ENCODE results near the genes CFAP20 and PRSS54.

GRCh38 chr16:57684242-57685063 lies 10.2 kb upstream of the DRC7 start:
- PRO-cap, result no peak

- PRO-cap, result no peak
Observed at GRCh38 chr16:57785318-57786456, 16.6 kb downstream of the KIFC3 start.

DNA sequence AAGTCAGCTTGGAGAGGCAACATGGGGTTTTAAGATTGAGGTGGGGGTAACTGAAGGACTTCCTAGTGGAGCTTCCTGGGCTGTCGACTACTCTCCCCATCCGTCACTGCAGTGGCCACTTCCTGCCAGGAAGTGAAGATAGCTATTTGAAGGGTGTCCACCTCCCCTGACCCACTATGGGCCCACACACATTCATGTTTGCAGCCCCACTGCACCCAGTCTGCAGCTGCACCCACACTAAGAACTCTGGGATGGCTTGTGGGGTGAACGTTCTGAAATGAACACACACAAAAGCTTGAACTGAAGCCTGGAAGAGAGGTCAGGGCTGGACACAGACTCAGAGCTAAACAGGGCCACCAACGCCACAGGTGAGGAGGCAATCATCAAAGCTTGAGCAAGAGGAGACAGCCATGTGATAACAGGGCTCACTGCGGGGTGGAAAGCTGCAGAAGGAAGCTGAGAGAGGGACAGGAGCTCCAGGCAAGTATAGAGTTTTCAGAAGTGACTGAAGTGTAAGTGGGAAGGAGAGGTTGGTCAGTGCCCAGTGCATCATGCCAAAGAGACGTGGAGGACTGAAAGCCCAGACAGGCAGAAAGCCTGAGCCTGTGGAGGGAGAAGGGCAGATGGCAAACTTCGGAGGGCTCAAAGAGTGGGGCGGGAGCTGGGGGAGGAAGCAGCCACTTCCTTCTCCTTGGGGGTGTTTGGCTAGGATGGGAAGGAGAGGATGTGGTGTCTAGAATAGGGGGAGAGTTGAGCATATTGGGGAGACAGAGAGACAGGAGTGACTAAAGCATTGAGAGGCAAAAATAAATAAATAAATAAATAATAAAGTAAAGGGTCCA lies 2.8 kb downstream of the KIFC3 start:
- PRO-cap, result bidirectional peak, plus-strand start at position 645 of the sequence, minus-strand start at position 488 of the sequence

GRCh38 chr16:57891928-57892275 lies 79.0 kb downstream of the CNGB1 start:
- PRO-cap, result no peak

- PRO-cap, result bidirectional peak, plus-strand start at chr16:57892960, minus-strand start at chr16:57892644
Observed at GRCh38 chr16:57892355-57893079, 78.4 kb downstream of the CNGB1 start.

DNA sequence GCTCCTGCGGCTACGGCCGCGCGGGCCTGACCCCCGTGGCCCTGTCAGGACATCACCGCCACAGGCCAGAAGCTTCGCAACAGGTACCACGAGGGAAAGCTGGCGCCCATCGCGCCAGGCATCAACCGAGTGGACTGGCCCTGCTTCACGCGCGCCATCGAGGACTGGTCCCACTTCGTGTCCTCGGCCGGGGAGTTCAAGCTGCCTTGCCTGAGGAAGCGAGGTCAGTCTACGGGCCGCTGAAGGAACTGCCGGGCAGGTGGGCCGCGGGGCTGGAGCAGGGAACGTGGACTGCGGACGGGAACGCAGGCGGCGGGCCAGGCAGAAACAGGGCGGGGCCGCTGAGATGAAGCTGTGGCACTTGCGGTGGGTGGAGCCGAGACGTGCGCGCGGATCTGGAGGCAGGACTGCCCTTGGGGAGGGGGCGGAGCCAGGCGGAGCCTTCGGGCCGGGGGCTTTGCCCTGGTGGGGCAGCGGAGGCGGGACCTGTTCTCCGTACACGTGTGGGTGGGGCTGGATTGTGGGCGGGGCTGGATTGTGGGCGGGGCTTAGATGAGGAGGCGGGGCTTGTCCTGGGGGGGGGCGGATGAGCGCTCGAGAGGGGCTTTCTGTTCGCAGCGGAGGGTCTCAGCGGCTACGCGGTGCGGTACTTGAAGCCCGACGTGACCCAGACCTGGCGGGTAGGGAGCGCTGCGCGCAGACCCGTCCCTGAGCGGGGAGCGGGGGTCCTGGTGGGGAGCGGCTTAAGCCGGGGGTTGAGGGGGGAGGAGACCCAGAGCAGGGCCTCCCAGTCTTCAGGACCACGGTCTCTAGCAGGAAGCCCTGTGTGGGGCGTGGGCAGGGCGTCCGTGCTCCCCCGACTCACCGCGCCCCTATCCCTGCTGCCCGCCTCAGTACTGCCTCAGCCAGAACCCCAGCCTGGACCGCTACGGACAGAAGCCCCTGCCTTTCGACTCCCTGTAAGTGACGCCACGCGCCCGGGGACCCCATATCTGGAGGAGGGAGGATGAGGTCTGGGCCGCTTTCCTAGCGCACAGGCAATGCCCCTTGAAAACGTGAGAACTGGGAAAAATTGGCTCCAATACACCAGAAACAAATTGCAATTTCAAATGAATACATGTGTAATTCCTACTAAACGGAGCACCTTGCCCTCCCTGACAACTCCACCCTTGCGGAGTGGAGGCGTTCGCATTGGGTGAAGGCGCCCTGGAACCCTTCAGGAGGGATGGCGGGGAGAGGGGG lies 8.7 kb downstream of the TEPP start:
- PRO-cap, result bidirectional peak, plus-strand start at position 580 of the sequence, minus-strand start at position 321 of the sequence

- PRO-cap, result no peak
Observed at GRCh38 chr16:58038284-58038511, 12.6 kb downstream of the MMP15 start.

- PRO-cap, result no peak
Observed at GRCh38 chr16:58126458-58126741, 2.8 kb downstream of the CFAP20 start.

- PRO-cap, result bidirectional peak, plus-strand start at chr16:58129703, minus-strand start at chr16:58129381
Observed at GRCh38 chr16:58128960-58130016, at the start of gene CFAP20. Gene CFAP20 (minus strand): TSS chr16:58129381.

- PRO-cap, result no peak
Observed at GRCh38 chr16:58236866-58237343, 12.8 kb upstream of the CCDC113 start.

GRCh38 chr16:58294924-58295630 lies at the start of gene PRSS54:
Gene PRSS54 (minus strand): TSS chr16:58295025.
- PRO-cap, result no peak

- PRO-cap, result no peak
Observed at GRCh38 chr16:58418979-58420065, 27.1 kb downstream of the GINS3 start.

- PRO-cap, result no peak
Observed at GRCh38 chr16:58500941-58502178, 1.4 kb downstream of the NDRG4 start.

DNA sequence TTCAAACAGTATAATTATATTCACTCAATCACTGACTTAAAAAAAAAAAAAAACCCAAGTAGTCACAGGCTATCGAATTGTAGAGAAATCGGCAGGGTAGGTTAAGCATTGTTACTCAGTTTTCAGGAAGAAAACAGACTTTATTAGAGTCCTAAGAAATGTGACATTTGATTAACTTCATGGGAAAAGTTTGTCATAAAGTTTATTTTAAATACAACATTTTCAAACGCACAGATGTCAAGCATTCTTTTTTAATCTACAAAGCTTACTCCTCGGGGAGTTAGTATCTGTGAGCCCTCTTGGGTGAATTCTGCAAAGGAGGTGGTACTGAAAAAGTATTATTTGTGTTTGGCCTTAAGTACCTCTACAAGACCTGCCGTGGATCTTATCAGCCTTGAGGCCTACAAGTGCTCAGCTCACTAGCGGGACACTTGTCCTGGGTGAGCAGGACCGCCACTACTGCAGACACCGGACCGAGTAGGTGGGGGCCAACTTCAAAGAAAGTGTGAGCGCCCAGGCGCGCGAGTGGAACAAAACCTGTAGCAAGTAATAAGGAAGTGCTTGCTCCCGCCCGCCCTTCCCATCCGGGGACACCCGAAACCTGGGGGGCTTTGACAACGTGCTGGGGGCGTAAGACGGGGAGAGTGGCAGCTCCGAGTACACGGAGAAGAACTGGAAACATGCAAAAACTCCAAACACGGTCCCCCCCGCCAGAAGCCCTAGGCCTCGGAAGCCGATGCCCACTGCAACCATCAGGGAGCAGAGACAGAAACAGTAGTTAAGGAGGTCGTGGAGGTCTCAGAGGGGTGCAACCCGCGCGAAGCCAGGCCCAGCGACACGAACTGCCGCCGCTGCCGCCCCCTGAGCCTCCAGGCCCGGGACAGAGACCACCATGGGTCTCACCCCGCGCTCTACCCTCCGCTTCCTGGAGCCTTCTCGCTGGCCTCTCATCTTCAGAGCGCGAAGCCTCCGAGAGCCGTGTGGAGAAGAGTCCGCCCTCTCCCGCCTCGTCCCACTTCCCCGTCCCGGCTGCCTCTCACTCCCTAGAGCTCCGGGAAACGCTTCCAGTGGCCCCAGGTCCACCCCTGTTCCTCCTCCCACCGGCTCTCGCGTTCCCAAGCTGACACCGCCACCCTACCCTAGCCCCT lies 690 bp downstream of the CNOT1 start:
- PRO-cap, result bidirectional peak, plus-strand start at position 1,046 of the sequence, minus-strand start at position 1,031 of the sequence

GRCh38 chr16:58707138-58707846 lies 22.7 kb upstream of the SLC38A7 start:
- PRO-cap, result no peak

DNA sequence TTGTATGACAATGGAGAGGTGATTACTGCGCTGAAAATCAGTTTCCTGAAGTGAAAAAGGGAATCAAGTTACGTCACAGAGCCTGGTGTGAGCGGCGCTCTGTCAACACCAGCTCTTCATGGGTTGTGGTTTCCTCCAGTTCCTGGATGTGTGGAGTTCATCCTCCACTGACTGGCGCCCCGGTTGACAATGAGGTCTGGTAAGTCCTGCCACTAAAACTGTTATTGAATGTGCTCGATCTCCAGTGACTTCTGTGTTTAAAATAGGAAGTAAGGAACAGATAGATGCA lies 21.8 kb upstream of the GOT2 start:
- PRO-cap, result no peak

DNA sequence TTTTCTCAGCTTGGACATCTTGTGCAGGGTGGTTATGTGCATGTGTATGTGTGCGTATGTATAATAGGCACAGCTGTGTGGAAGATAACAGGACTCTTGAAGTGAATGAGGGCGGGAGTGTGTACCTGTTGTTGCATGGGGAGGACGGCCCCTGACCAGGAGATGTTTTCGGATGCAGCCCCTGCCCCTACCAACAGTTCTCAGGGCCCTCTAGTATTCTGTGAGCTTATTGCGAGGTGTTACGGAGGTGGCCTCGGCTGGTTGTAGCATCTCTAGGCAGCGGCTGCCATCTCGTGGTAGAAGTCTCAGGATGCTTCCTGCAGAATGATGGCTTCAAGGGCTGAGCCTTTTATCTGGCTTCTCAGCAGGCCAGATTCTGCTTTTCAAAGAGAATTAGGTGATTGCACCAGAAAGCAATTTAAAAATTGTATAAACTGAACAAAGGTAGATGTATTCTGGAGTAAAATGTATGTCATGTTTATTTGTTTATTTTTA lies 22.2 kb upstream of the GOT2 start:
- PRO-cap, result no peak

DNA sequence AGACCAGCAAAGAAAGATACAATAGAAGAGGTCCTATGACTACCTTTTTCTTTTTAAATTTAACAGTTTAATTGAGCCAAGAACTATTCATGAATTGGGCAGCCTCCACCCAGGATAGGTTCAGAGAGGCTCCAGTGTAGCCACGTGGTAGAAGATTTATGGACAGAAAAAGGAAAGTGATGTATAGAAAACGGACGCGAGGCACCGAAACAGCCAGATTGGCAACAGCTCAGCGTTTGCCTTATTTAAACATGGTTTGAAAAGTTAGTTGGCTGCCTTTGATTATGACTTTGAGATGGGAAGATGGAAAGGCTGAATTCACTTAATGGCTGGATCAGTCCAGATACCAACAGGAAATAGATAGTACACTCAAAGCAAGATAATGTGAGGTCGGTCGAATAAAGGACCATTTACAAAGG lies 147.6 kb upstream of the GOT2 start:
- PRO-cap, result no peak

DNA sequence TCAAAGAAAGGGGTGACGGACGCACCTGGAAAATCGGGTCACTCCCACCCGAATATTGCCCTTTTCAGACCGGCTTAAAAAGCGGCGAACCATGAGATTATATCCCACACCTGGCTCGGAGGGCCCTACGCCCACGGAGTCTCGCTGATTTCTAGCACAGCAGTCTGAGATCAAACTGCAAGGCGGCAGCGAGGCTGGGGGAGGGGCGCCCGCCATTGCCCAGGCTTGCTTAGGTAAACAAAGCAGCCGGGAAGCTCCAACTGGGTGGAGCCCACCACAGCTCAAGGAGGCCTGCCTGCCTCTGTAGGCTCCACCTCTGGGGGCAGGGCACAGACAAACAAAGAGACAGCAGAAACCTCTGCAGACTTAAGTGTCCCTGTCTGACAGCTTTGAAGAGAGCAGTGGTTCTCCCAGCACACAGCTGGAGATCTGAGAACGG lies 234.5 kb downstream of the CDH8 start:
- PRO-cap, result no peak

DNA sequence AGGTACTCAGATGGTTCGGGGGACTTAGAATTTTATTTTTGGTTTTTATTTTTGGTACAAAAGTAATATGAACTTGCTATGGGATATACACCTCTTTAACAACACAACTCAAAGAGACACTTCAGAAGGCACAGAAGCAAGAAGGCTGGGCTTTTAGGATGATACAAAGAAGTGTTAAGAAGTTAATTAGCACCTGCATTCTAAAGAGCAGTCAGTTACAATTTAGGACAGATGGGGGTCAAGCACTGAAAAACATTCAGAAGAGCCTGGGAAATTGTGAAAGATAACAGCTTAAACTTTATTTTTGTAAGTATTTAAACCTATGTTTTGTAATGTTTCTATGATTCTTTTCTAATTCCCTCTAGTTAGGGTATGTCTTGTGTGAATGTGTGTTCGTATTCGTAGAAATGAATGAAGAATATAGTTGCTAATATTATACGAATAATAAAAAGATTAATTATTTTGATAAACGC lies 163.4 kb downstream of the CDH8 start:
- PRO-cap, result no peak